ENCODE measurements around a stretch of chr13.

DNA sequence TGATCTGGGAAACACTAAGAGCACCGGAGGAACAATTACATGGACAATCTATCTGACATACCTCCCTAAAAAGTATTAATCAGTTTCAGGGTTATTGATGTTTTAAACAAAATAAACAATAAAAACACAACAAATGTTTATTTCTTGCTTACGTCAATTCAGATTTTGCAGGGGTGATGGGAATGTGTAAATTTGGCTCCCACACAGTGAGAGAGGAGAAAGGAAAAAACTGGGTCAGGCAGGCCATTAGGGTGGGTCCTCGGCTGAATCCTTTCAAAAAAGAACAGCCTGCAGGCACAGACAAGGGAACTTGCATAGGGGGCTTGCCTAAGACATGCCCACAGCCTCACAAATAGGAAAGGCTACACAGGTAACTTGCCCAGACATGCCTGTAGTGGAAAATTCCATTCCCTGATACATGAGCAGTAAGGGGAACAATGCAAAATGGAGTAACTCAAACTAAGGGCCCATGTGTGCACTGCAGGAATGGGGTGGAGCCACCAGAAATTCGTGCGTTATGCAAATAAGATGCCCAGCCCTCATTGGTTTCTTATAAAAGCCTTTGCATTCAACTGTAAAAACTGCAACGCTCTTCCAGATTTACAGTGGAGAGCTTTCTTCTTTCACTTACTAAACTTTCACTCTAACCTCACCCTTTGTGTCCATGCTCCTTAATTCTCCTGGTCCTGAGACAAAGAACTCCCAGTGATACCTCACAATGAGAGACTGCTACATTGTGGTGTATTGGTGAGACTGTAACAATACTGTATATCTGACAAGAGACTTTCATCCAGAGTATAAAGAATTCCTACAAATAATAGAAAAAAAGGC is 59.4 kb upstream of the SLITRK1 start:
- PRO-cap, 3 experiments, result no peak in any of the 3 experiments
- RAMPAGE, long total RNA, result no peak

GRCh38 chr13:86986377-86986823 is 684.8 kb upstream of the SLITRK5 start:
- PRO-cap, 3 experiments, result no peak in any of the 3 experiments
- RAMPAGE, long total RNA, result no peak

DNA sequence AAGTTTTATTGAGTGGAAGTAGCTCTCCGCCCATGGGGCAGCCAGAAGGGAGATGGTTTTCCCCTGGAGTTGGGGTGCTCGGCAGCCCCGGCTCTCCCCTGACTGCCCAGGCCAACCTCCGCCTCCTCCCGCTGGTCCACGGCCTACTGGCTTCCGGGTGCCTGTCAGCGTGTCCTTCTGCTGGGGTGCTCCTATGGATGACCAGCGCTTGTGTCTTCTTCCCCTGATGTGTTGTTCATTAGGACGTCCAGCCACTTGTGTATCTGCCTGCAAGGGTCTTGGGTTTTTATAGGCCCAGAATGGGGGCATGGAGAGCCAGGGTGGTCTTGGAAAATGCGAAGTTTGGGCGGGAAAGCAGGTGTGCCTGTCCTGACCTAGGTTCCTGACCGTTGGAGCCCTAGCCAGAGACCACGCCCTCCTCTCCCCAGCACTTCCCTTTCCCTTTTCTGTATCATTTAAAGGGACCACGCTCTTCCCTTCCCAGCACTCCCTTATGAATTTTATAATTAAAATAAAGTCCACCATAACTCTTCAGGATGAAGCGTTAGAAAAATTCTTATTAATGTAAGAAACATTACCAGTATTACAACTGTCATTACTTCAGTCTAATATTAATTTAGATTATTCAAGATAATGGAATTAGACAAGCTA is 139.8 kb downstream of the SLITRK5 start:
- PRO-cap, 3 experiments, result no peak in any of the 3 experiments
- RAMPAGE, long total RNA, result no peak

DNA sequence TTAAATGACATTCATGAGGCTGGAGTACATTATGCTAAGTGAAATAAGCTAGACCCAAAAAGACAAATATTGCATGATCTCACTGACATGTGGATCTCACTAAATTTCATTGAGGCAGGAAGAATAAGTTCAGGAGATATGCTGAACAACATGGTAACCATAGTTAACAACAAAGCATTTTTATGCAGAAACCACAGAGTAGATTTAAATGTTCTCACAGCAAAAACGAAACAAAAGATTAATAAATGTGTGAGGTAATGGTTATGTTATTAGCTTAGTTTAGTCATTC is 765.7 kb downstream of the SLITRK5 start:
- PRO-cap, 3 experiments, result no peak in any of the 3 experiments
- RAMPAGE, long total RNA, result no peak

DNA sequence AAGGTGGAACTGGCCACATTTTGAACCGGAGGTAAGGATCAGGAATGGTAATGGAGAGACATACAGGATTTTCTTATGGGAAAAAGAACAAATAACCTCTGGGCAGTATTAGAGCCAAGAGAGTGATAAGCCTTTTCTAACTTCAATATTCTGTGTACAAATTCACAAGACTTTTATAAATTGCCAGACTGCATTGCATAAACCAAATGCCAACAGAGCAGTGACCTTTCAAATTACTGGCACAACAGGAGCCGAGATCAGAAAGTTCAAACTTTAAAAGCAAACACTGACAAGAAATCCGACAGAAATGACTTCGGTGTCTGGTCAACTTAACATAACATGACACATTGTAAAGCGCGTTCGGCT is 737.1 kb downstream of the GPC5 start:
- PRO-cap, 3 experiments, result no peak in any of the 3 experiments
- RAMPAGE, long total RNA, result no peak

- PRO-cap, 3 experiments, result no peak in any of the 3 experiments
- RAMPAGE, long total RNA, result no peak
These were observed 269 bp upstream of the GPC6 start for GRCh38 chr13:93226404-93226672.

- PRO-cap, 3 experiments, result no peak in any of the 3 experiments
- RAMPAGE, long total RNA, result no peak
These were observed 176.3 kb downstream of the DCT start for GRCh38 chr13:94303279-94303523.

- PRO-cap, 3 experiments, result no peak in any of the 3 experiments
- RAMPAGE, long total RNA, result no peak
These were observed 5.2 kb downstream of the SOX21 start for GRCh38 chr13:94706841-94707788.

- PRO-cap, 3 experiments, result no peak in any of the 3 experiments
- RAMPAGE, long total RNA, result no peak
These were observed 743 bp upstream of the ABCC4 start for GRCh38 chr13:95301998-95302389.

DNA sequence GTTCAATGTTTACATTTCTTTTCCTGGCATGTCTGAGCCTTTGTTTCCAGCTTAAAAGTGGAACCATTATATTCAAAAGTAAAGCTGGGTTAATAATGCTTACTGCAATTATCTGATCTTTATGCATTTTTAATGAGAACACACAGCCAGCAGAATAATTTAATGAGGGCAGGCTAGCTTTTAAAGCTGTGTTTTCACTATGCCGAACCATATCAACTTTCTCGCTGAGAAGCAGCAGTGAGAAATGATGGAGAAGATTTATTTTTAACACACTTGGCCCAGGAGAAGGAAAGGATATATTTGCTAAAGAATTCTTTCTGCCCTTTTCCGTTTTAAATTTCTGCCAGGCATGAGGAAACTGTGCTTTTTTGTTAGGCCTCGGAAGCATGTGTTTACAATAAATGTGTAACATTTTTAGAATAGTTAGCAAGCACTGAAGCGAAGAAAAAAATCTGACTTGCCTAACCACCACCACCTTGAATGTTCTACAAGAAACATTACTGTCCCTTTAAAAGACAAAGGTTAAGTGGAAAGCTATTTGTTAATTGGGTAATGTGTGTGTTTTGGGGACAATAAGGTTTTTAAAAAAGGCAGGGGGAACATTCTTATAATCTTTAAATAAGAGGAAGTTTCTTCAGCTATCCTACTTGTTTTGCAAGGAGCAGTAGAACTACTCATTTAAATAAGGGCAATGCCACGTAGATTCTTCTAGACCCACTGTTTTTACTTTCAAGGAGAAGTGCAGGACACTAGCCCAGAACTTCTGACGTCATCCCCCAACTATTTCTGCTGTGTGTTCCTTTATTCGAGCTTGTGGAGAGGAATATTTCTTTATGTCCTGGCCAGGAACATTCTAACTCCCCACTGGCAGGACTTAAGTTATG is 1.2 kb downstream of the MBNL2 start:
- PRO-cap, 3 experiments, result peak in 1 of 3 experiments; most common minus-strand start position 719 of the sequence (in 1)
- RAMPAGE, long total RNA, result no peak

DNA sequence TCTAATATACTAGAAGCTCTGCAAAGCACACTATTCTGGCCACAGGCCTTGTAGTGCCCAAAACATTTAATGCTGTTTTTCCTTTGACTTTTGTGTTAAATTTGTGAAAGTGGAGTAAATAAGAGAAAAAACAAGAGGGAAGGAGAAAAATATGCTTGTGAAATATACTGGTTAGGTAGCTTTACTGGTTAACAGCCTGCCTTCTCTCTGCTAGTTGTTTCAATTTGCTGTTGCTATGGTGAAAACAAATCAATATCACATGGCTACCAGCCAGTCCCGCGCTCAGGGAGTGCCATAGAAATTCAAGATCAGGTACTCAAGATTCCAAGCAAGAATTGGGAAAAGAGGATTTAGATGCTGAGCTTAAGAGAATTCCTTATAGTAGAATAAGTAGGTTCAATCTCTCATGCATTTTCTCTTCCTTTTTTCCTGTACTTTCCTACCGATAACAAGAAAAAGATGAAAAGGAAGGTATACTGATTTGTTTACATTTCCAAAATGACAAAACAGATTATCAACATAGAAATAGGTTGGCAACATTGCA is 2.8 kb downstream of the MBNL2 start:
- PRO-cap, 3 experiments, result no peak in any of the 3 experiments
- RAMPAGE, long total RNA, result no peak

- PRO-cap, 3 experiments, result no peak in any of the 3 experiments
- RAMPAGE, long total RNA, result no peak
These were observed 16.2 kb downstream of the MBNL2 start for GRCh38 chr13:97237909-97239196.

- PRO-cap, 3 experiments, result no peak in any of the 3 experiments
- RAMPAGE, long total RNA, result no peak
These were observed 24.5 kb downstream of the MBNL2 start for GRCh38 chr13:97246639-97246957.

GRCh38 chr13:97414332-97414741 is 19.6 kb upstream of the RAP2A start:
- PRO-cap, 3 experiments, result no peak in any of the 3 experiments
- RAMPAGE, long total RNA, result no peak

GRCh38 chr13:97432653-97433067 is 1.3 kb upstream of the RAP2A start:
- PRO-cap, 3 experiments, result peak in 3 of 3 experiments; most common minus-strand start chr13:97432976 (in 3)
- RAMPAGE, long total RNA, result no peak

GRCh38 chr13:98143170-98143703 is 343 bp downstream of the FARP1 start:
- PRO-cap, 3 experiments, result peak in 1 of 3 experiments; most common plus-strand start chr13:98143414 (in 1); most common minus-strand start chr13:98143358 (in 1)
- RAMPAGE, long total RNA, result no peak

DNA sequence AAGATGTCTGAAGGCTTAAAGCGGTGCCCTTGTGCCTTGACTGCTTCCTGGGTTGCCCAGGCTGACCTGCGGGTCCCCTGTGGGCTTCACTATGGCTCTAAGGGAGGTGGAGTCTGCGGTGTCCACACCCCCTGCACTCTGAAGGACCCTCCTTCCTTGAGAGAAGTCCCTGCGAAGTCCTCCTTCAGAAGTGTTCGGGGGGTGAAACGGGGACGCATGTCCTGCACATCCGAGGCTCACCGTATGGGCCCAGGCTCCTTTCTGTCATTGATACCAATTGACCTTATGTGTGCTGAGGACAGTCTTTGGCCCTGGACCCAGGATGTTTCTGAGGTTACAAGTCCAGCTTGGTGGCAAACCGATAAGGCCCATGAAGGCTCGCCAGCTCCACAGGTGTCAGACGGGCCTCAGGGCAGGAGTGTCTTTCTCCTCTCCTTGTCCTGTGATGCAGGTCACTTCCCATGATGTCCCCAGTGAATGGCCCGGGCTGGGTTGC is 11.6 kb upstream of the RNF113B start:
- PRO-cap, 3 experiments, result no peak in any of the 3 experiments
- RAMPAGE, long total RNA, result no peak

- PRO-cap, 3 experiments, result no peak in any of the 3 experiments
- RAMPAGE, long total RNA, result no peak
These were observed 36.1 kb upstream of the RNF113B start for GRCh38 chr13:98212949-98213730.

DNA sequence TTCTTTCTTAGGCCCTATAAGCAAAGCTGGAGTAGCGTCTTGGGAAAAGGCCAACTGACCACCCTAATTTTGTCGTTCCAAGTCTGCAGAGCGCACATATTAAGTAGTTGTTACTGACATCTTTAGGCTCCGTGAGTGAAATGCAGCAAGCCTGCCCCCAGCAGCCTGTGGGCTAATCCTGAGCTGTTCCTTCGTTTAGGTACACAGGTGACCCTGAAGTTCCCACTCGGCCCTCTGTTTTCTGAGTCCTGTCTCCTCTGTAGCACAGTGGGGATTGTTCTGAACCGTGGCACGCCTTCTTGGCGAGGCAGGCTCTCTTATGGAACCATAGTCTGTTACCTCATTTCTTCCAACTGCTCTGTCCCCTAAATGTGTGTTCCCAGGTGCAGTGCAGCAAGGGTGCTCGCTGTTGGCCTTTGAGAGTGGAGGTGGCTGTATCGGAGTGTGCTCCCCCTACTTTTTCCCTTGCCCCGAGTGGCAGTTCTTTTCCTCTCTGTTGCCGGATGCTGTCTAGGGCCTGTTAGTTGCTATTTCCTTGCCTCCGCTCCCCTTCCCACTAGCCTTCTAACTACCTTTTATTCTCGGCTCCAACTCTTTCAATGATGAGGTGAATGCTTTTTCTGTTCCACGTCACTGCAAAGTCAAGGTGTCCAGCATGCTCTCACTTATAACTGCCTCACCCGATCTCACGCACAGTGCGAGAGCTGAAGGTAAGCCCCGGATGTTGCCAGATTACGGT is 170.3 kb downstream of the STK24 start:
- PRO-cap, 3 experiments, result no peak in any of the 3 experiments
- RAMPAGE, long total RNA, result no peak

GRCh38 chr13:98461556-98462122 is 115.3 kb downstream of the STK24 start:
- PRO-cap, 3 experiments, result no peak in any of the 3 experiments
- RAMPAGE, long total RNA, result no peak